ENCODE data around the genes STAG2 and TEX13D.

DNA sequence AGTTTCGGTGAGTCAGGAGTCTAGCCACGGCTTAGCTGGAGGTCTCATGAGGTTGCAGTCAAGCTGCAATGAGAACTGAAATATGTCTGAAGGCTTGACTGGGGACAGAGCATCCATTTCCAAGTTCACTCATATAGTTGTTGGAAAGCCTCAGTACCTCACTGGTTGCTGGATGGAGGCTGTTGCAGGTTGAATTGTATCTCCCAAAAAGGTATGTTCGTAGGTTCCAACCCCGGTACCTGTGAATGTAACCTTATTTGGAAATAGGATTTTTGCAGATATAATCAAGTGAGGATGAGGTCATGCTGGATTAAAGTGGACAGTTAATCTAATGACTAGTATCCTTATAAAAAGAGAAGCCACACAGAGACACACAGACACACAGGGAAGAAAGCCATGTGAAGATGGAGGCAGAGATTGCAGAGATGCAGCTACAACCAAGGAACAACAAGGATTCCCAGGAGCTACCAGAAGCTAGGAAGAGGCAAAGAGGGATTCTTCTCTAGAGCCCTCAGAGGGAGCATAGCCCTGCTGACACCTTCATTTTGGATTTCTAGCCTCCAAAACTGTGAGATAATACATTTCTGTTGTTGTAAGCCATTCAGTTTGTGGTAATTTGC, 41.0 kb downstream of the IL13RA1 start:
- RRBS: no CpG with 5 or more reads among the region's 4 CpGs
CAGE:
- cytosol, long polyA plus RNA: no peak
- long polyA plus RNA: no peak
- nucleus, long polyA plus RNA: no peak

DNA sequence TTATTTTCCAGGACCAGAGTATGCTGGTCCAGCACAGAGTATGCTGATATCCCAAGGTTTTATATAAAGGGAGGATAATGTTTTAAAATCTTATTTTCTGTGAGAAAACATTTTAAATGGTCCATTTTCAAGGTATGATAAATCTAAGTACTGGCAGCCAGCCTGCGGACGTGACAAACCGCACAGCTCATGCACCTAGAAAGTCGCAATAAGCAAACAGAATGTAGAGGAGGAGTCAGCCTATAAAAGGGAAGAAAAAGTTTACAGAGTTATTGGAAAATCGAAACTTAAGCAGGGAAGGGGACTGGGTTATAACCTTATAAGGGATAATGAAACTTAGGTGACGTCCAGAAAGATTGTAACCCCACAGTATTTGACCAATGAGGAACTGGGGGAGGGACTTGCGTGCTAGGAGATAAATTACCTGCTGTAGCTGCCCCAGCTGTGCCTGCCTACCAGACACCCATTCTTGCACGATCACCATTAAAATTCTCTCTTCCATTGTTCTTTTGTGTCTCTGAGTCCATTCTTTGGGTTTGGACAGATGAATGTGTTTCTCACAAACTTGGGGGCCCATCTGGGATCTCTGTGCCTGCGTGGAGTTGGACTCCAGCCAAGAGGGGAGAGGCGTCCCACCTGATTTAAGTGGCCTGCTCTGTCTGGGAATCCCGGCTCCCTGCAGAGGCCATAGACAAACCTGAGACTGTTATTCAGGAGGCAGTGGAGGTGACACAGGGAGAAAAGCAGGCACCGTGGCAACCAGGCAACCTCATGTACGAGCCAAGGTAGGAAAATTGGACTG, 61.0 kb downstream of the ZCCHC12 start:
- RRBS: no CpG with 5 or more reads among the region's 13 CpGs
CAGE:
- cytosol, long polyA plus RNA: no peak
- long polyA plus RNA: no peak
- nucleus, long polyA plus RNA: no peak

DNA sequence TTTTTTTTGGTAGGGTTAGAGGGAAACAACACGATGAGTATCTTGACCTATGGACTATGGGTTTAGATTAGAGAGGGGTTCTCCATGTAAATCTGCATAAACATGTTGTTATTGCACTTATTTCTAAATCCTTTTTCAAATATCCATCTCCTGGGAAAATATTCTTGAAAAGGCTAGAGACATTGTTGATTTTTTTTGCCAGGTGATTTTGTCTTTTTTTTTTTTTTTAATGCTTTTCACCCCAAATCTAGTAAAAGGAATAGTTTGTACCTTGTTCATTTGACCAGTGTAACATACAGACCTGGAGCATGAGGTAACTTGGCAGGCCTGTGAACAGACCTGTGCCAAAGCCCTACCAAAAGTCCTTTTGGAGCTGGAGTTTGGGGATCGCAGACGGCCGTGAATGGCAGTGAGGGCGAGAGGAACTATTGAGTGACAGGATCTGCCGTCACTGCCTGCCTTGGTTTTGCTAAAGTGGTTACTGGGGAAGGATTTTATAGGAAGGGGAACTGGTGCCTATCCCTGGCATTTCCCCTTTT, 14.2 kb downstream of the LONRF3 start:
- RRBS: no CpG with 5 or more reads among the region's 6 CpGs
CAGE:
- cytosol, long polyA plus RNA: no peak
- long polyA plus RNA: no peak
- nucleus, long polyA plus RNA: no peak

- RRBS: no CpG with 5 or more reads among the region's 2 CpGs
CAGE:
- cytosol, long polyA plus RNA: no peak
- long polyA plus RNA: no peak
- nucleus, long polyA plus RNA: no peak
These were observed 44.8 kb downstream of the LONRF3 start for GRCh38 chrX:119019160-119019720.

GRCh38 chrX:119300560-119300759, 64.4 kb downstream of the PGRMC1 start:
- RRBS: no CpG with 5 or more reads among the region's 4 CpGs
CAGE:
- cytosol, long polyA plus RNA: no peak
- long polyA plus RNA: no peak
- nucleus, long polyA plus RNA: no peak

DNA sequence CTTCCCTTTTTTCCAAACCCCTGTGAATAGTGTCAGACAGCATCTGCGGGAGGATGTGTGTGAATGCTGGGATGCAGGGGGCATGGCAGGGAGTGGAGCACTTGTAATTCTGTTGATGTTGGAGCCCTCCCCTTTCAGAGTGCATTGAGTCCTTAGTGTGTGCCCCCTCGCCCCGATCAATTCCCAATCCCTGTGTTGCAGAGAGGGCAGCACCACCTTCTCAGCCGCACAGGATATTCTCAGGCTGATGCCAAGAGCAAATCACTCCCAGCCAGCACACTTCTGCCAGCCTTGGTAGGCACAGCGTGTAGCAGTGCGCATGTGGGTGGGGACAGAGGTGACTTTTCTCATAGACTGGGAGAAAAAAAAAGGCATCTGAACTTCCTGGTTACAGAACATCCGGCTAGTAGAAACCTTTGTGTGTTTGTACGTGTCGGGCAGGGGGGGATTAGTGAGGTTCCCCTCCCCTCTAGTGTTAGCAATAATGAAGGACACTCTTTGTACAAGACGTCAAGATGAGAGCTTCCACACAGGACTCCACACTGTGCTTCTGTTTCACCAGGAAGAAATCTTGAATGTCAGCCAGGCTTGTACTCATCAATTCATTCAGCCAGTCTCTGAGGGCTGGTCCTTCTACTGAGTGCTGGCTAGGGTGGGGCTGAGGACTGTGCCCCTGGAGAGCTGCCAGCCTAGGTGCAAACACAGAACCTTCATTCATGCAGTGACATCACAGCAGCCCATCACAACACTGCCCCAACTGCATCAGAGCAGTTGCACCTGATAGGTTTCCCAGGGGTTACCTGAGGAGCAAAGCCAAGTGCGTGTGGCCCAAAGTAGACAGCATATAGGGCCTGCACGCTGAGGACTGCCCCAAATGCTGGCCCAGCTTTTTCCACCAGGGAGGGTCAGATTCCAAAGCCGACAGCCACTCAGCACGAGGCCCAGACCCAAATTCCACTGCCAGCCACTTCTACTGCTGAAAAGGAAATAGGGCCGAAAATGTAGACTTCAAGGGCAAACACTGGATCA, 34.6 kb downstream of the SLC25A5 start:
- RRBS: no CpG with 5 or more reads among the region's 15 CpGs
CAGE:
- cytosol, long polyA plus RNA: no peak
- long polyA plus RNA: no peak
- nucleus, long polyA plus RNA: no peak

DNA sequence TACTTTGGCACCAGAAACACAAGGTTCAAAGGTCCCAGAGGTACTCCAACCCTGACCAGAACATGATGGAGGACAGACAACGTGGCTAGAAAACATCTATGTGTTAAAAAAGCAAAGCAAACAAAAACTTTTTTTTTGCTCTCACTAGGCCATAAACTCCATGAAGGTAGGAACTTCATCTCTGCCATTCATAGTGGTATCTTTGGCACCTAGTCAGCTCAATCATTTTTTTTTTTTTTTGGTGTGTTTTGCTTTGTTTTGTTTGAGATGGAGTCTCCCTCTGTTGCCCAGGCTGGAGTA, 37.8 kb downstream of the SLC25A5 start:
- RRBS: no CpG with 5 or more reads among the region's 1 CpG
CAGE:
- cytosol, long polyA plus RNA: no peak
- long polyA plus RNA: no peak
- nucleus, long polyA plus RNA: no peak

GRCh38 chrX:119646286-119647111, 46.5 kb downstream of the SEPTIN6 start:
- RRBS: no CpG with 5 or more reads among the region's 6 CpGs
CAGE:
- cytosol, long polyA plus RNA: no peak
- long polyA plus RNA: no peak
- nucleus, long polyA plus RNA: no peak

- RRBS: no CpG with 5 or more reads among the region's 14 CpGs
CAGE:
- cytosol, long polyA plus RNA: no peak
- long polyA plus RNA: no peak
- nucleus, long polyA plus RNA: no peak
These were observed 44.9 kb downstream of the SEPTIN6 start for GRCh38 chrX:119647898-119648615.

DNA sequence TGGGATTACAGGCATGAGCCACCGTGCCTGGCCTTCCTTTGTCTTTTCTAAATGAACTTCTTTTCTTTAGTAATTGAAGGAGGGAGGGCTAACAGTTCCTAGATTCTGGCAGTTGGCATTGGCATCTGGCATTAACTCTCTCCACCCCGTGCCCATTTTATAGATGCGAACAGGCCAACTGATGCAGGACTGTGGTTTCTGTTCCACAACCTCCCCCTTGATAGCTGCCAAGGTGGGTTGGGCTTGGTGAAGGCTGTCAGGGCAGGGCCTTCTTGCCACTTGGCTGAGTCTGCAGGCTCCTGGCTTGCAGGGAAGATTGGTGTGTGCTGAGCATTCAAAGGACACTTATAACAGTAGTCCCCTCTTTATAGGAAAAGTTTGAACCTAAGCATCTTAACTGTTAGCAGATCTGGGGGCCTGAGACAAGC, 4.3 kb downstream of the SOWAHD start:
- RRBS: no CpG with 5 or more reads among the region's 3 CpGs
CAGE:
- cytosol, long polyA plus RNA: no peak
- long polyA plus RNA: no peak
- nucleus, long polyA plus RNA: no peak

GRCh38 chrX:119780978-119781710, 10.3 kb downstream of the RPL39 start:
- RRBS: no CpG with 5 or more reads among the region's 12 CpGs
CAGE:
- cytosol, long polyA plus RNA: no peak
- long polyA plus RNA: no peak
- nucleus, long polyA plus RNA: no peak

DNA sequence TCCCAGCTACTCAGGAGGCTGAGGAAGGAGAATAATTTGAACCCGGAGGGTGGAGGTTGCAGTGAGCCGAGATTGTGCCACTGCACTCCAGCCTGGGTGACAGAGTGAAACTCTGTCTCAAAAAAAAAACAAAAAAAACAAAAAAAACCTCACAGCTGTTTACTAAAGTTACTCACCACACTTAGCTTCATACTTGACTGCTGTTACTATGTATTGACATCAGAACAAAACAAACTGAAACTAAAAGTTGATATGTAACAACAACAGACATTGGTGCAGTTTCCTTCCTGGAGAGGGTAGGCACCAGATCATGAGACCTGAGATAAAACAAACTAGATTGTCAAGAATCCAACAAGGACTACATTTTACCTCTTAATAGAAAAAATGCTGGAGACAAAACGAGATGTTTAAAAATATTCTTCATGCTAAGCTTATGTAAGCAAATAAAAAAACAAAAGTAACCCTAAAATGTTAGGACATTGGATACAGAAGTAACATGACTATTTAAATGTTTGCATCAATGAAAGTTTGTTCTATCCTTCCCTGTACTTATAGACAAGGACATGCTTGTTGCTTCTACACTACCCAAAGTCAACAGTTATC, 30.4 kb upstream of the RPL39 start:
- RRBS: no CpG with 5 or more reads among the region's 3 CpGs
CAGE:
- cytosol, long polyA plus RNA: no peak
- long polyA plus RNA: no peak
- nucleus, long polyA plus RNA: no peak

DNA sequence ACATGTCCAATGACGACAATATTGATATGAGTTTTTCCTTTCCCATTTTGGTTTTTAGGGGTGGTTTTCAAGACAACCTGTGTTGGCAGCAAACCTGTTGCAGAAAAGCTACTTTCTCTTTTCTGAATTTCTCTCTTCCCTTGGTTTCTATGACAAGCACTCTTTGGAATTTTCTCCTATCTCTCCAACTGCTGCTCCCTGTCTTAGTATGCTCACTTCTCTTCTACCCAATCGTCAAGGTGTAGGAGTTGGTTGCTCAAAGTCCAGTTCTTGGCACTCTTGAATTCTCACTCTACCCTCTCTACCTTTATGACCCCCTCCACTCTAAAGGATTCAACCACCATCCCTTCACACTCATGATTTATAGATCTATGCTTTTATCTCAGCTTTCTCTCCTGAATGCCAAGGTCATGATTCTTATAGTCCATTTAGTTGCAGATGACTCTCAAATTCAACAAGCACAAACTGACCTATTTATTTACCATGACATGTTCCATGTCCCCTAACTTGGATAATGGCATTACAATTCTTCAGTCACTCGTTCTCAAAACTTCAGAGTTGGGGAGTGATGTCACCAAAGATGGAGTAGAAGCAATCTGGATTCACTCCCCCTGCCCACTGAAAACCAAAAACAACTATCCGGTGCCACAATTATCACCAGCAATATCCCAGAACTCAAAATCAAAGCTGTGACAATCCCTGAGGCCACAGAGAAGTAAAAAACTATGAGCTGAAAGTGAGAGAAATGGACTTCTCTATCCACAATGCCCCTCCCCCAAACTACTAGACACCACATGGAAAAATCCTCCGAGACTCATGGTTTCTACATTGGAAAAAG, 37.7 kb upstream of the ZBTB33 start:
- RRBS: no CpG with 5 or more reads among the region's 5 CpGs
CAGE:
- cytosol, long polyA plus RNA: no peak
- long polyA plus RNA: no peak
- nucleus, long polyA plus RNA: no peak

DNA sequence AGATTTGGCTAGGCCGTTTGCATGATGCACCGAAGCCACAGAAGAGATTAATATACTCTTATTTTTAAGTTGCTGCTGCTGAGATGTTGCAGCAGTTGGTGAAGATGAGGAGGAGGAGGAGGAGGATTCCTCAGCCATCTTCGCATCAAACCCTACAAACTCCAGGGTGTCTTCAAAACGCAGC, 714 bp downstream of the CUL4B start:
- RRBS: no CpG with 5 or more reads among the region's 4 CpGs
CAGE:
- cytosol, long polyA plus RNA: no peak
- long polyA plus RNA: no peak
- nucleus, long polyA plus RNA: no peak

DNA sequence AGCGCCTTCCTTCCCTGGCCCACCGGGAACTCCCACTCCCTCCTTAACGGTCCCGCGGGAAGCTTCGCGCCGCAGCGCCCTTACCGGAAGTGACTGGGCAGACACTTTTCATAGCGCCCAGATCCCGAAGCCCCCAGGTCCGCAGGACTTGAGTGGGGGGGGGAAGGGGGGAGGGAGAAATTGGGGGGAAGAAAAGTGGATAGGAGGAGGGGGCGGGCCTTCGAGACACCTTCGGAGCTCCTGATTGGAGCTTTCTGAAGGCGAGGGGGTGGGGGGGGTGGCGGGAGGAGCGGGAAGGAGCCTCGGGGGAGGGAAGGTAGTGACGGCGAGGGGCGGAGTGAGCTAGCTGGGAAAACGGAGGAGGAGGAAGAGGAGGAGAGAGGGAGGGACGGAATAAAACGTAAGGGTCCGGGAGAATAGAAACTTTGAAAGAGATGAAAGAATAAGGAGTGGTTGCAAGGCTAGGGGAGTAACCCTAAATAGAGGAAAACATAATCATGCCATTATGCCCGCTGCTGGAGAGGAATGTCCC, 592 bp upstream of the CUL4B start:
- RRBS: 25% methylated on average over 9 of the region's 28 CpGs
CAGE:
- cytosol, long polyA plus RNA: start-site peak on the minus strand centred at position 158 of the sequence, 35 bp wide, 25 and 23 reads in 2 replicates
- long polyA plus RNA: no peak
- nucleus, long polyA plus RNA: start-site peak on the minus strand centred at position 185 of the sequence, 85 bp wide, 19 and 57 reads in 2 replicates

DNA sequence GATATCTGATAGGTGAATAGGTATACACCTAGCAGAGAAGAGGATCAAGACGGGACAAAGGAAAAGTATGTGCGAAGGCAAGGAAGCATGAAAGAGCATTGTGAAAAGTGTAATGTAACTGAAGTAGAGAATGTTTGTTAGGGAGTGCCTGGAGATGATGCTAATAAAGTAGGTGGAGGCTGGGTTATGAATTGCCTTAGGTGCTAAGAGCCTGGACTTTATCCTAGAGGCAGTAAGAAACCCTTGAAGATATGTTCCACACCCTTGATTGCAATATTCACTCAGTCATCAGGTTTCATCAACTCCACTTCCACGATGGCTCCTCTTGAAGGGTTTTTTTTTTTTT, 49.9 kb upstream of the XIAP start:
- RRBS: no CpG with 5 or more reads among the region's 3 CpGs
CAGE:
- cytosol, long polyA plus RNA: no peak
- long polyA plus RNA: no peak
- nucleus, long polyA plus RNA: no peak

DNA sequence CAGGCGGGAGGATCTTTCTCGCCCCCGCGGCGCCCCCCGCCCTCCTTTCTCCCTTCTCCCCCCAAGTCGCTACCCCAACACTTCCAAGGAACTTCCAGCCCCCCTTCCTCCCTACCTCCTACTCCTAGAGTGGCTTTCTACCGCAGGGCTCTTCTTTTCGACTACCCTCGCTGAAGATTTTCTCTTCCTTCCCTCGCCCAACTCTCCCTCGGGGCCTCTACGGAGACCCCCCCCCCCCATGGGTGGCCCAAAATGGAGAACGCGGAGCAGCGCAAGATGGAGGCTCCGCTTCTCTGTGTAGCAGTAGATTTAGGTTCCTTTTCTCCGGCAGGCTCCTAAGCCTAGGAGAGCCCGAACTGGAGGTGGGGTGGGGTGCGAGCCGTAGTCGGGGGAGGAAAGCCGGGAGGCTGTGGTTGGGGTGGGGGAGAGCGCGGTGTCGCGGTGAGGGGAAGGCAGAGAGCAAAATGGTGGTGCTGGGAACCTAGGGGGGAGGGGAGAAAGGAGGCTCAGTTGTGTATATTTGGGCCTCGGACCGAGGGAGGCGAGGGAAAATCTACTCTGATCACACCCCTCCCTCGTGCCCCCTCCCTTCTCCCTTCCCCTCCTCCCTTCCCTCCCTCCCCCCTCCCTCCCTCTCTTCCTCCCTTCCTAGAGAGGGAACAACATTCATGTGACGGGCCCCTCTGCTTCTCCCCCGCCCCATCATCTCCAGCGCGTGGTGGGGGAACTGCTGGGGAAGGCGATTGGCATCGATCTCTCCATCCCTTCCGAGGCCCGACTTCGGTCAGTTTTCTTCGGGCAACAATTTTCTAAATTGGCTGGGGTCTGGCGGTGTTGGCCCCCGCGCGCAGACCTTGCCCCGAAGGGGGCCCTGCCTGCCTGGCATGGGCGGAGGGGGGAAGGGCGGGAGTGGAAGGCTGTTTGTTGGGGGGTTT, at the start of gene STAG2:
STAG2 (plus strand) TSS at position 633 of the 935 bp plus-strand sequence.
- RRBS: 38% methylated on average over 6 of the region's 48 CpGs
CAGE:
- cytosol, long polyA plus RNA: start-site peak on the plus strand centred at position 685 of the sequence, 135 bp wide, 39 and 58 reads in 2 replicates
- long polyA plus RNA: no peak
- nucleus, long polyA plus RNA: start-site peak on the plus strand centred at position 701 of the sequence, 148 bp wide, 34 and 27 reads in 2 replicates

DNA sequence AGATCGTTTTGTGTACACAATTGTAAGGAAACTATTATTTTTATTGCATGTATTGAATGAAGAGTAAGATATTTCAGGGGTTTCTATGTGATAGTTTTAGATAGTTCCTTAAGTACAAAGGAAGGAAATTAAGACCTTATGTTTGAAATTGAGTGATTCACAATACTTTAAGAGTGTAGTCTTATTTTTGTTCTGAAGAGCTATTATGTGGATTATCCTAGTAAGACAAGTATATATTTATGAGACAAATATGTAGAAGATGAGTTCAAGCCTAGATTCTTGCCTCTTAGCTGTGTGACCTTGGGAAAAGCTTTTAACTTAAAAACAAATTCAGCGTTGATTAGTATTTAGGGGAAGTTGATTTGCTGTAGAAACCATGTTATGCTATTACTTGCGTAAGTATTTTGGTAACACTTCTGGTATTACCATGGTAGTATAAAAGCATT, 33.0 kb downstream of the STAG2 start:
- RRBS: no CpG with 5 or more reads among the region's 3 CpGs
CAGE:
- cytosol, long polyA plus RNA: no peak
- long polyA plus RNA: no peak
- nucleus, long polyA plus RNA: no peak

GRCh38 chrX:124332306-124332983, at the start of gene TEX13D:
TSS of gene TEX13D (plus strand) at chrX:124332660.
- RRBS: 93% methylated on average over 7 of the region's 23 CpGs
CAGE:
- cytosol, long polyA plus RNA: no peak
- long polyA plus RNA: no peak
- nucleus, long polyA plus RNA: no peak

DNA sequence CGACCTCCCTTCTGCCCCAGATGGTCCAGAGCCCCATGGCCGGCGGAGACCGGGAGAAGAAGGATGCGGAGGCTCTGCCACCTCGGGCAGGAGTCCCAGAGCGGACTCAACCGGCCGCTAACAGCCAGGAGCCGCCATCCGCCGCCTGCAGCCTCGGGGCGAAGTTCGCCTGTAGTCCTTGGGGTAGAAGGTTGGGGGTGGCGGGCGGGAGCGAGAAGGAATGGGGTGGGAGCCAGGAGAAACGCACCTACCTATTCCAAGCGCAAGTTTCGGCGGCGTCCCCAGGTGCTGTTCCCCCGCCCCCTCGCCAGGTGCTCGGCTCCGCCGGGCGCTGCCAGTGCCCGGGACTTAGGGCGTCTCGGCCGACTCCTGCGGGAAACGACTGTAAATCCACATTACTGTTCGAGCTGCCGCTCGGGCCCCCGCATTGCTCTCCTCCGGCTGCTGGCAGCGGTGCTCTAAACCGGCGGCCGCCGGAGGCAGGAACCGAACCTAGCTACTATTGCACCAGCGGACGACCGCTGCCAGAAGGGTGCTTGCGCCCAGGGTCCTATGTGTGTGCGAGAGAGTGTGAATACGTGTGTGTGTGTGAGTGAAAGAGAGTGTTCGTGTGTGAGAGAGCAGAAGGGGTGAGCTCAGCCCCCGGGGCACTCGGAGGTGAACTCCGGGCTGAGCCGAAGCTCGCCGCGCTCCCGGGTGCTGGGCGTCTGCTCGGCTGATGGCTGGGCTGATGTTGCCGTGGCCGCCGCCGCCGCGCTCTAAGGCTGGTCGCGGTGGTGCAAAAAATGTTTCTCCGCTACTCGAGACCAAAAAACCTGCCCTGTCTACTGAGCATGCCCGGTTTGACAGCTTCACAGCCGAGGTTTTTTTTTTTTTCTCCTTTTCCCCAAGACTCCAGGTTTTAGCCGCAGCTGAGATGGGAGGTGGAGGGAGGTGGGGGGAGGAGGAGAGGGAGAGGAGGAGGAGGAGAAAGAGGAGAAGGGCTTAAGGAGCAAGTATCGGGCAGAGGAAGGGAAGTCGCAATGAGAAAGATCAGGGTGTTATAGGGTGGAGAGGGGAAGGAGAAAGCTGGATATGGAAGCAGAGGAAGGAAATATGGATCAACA, 115.8 kb upstream of the TEX13C start:
- RRBS: 26% methylated on average over 14 of the region's 78 CpGs
CAGE:
- cytosol, long polyA plus RNA: no peak
- long polyA plus RNA: no peak
- nucleus, long polyA plus RNA: no peak

All from IMR-90 (cell line).